Epithelial cell of proximal tubule (primary cell): ENCODE measurements around a stretch of chr5.

GRCh38 chr5:55969358-55969861 is 25.4 kb downstream of the IL6ST start:
- RAMPAGE, long total RNA: no peak
- RRBS: no CpG with 5 or more reads among the region's 1 CpG

- RAMPAGE, long total RNA: no peak
- RRBS: 12% methylated on average over 5 of the region's 57 CpGs
Measured at GRCh38 chr5:55995088-55995917, 540 bp upstream of the IL6ST start.

- RAMPAGE, long total RNA: no peak
- RRBS: no CpG with 5 or more reads among the region's 1 CpG
Measured at GRCh38 chr5:56052986-56053260, 58.2 kb upstream of the IL6ST start.

DNA sequence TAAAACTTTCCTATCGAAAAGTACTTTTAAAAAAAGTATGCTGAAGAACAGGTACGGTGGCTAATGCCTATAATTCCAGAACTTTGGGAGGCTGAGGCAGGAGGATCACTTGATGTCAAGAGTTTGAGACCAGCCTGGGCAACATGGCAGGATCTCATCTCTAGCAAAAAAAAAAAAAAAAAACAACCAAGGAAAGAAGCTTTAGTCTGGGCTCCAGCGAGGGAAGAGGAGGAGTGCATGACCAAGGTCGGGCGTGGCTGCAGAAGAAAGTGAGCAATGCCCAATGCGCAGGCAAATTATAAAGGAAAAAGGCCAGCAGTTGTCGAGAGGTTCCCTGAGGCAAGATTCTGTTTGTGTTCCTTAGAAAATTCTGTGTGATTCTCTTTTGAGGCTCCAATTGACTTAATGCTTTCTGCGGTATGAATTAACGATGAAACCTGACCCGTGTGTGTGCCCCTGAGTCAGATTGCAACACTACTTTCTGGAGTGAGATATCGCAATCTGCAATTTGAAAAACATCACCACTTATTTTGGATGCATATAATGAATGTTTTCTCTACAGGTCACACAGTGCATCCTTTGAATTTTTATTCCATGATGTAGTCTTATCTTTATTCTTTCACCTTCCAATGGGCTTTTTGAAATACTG is 117.7 kb upstream of the IL6ST start:
- RAMPAGE, long total RNA: no peak
- RRBS: no CpG with 5 or more reads among the region's 11 CpGs

- RAMPAGE, long total RNA: no peak
- RRBS: no CpG with 5 or more reads among the region's 5 CpGs
Measured at GRCh38 chr5:56272171-56272664, 39.1 kb upstream of the ANKRD55 start.

DNA sequence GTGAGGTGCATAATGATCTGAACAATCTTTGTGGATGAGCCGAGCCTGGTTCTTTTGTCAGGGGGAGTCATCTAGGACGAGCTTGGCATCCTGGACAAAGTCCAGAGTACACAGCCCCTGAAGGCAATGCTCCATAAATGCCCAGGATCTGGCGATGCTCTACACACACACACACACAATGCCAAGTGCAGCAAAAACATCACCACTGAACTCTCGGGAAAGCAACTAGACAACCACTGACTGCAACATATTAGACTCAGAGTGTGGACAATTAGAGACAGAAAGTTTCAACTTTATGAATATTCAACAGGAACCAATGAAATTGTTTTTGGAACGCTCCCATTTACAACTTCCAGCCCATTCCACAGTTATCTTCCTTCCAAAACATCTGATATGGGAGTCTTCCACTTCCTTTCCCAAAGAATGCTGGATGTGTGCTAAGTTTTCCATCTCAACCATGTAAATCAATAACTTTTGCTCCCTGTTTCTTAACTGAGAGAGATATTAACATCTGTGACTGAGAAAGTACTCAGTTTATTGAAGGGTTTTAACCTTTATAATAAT is 227.6 kb upstream of the ANKRD55 start:
- RAMPAGE, long total RNA: no peak
- RRBS: no CpG with 5 or more reads among the region's 5 CpGs

- RAMPAGE, long total RNA: no peak
- RRBS: no CpG with 5 or more reads among the region's 8 CpGs
Measured at GRCh38 chr5:56465345-56465895, 232.3 kb upstream of the ANKRD55 start.

GRCh38 chr5:56669503-56669966 is 145.8 kb upstream of the MAP3K1 start:
- RAMPAGE, long total RNA: no peak
- RRBS: no CpG with 5 or more reads among the region's 5 CpGs

DNA sequence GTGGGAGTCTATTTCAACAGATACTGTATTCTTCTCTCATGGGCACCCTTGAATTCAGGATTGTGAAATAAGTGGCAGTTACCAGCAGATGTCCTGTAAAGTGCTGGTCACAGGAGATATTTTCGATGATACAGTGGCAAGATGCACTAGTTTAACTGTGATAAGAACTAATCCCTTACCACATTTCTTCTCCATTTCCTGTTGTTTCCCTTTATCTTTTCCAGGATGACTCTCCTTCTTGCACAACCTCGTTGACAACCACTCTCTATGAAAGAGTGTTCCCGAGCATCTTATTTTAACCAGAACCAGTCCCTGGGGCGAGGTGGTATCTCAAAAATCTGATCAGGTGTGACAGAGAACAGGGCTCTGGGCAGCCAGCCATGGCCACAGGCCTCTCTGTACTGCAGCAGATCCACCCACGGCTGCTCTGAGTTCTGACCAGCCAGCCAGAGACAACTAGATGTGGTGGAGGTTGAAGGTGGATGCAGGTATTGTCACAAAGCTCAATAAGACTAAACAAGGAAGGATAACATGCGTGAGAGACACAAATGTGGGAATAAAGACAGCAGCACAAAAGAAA is 51.3 kb upstream of the MAP3K1 start:
- RAMPAGE, long total RNA: no peak
- RRBS: no CpG with 5 or more reads among the region's 6 CpGs

GRCh38 chr5:56909688-56910149 is 323 bp downstream of the SETD9 start:
- RAMPAGE, long total RNA: no peak
- RRBS: no CpG with 5 or more reads among the region's 42 CpGs

DNA sequence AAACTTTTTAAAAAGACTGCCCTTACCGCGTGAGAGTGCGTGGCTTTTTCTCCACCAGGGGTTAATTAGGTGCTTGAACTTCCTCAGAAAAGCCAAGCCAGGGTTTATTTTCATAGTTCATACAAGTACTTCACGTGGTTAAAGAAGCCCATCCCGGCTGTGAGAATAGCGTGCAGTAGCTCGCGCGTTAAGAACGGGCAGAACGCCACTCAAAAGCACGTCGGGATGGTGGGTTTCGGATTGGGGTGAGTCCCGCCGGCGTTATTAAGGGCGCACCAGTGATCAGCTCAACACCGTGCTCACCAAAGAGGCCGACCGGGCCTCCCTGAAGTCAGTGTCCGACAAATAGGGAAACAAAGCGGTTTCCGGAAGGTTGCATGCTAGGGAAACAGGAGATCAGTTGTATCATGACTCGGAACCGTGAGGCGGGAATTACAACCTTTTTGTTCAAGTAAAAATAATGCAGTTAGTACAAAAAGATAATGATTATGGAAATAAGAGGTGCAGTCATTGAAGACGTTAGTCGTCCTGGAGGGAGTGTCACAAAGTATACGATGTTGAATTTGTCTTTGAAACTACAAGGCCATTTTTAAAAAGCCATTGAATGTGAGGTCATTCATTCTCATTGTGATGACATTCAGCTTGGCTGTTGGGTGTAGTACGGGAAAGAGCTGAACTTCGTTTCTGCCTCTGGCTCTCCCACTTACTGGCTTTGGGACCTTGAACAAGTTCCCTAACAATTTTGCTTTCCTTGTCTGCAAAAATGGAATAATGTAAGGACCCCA is 946 bp downstream of the SETD9 start:
- RAMPAGE, long total RNA: no peak
- RRBS: 2% methylated on average over 16 of the region's 32 CpGs

- RAMPAGE, long total RNA: no peak
- RRBS: no CpG with 5 or more reads among the region's 3 CpGs
Measured at GRCh38 chr5:56917299-56917881, 8.0 kb downstream of the SETD9 start.

DNA sequence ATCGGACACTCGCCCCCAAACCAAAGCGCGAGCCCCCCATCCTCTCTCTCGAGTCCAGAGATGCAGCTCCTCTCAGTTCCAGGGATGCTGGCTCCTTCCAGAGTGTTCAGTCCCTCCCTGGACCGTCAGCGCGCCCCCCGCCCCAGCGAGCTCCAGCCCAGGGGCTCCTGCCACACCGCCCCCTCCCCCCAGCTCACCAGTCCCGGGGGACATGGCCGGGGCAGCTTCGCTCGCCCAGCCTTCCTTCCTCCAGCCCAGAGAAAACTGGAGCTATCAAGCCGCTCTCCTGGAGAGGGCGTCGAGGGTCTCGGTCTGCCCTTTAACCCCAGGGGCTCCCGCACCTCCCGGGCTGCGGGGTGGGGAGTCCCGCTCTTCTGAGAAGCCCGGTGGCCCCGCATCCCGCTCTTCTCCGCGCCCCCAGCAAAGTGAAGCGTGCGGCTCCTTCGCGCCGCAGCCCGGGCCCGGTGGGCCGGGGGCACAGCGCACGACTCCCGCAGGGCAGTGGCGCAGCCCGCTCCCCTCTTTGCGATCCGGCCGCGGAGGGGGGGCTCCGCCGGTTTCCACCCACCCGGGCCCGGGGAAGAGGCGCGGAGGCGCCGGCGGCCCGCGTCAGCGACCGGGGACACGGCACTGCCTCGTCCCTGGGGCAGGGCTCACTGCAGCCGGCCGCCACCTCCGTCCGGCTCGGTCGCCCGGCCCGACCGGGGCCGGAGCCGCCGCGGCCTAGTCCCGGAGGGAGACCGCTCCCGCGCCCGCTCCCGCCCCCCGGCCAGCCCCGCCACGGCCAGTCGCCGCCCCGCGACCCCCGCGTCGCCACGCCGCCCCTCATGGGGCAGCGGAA is 544 bp downstream of the MIER3 start:
- RAMPAGE, long total RNA: no peak
- RRBS: 1% methylated on average over 39 of the region's 92 CpGs

DNA sequence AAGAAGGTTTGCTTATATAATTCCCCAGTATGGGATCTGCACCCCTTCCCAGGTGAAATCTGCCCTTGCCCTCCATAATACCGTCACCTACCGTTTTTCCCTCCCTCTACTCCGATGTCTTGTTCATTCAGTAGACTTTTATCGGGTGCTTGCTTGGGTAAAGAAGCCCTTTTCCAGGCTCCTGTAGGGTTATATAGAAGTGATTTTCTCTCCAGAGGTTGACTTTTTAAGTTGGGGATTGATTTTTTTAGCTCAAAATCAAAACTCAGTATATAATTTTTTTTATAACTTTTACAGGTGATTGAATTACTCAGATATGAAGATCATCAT is 1.3 kb downstream of the GPBP1 start:
- RAMPAGE, long total RNA: no peak
- RRBS: no CpG with 5 or more reads among the region's 4 CpGs

- RAMPAGE, long total RNA: no peak
- RRBS: no CpG with 5 or more reads among the region's 4 CpGs
Measured at GRCh38 chr5:57906743-57907051, 424.1 kb upstream of the ACTBL2 start.

- RAMPAGE, long total RNA: no peak
- RRBS: no CpG with 5 or more reads among the region's 8 CpGs
Measured at GRCh38 chr5:58156302-58156871, 303.5 kb downstream of the PLK2 start.

DNA sequence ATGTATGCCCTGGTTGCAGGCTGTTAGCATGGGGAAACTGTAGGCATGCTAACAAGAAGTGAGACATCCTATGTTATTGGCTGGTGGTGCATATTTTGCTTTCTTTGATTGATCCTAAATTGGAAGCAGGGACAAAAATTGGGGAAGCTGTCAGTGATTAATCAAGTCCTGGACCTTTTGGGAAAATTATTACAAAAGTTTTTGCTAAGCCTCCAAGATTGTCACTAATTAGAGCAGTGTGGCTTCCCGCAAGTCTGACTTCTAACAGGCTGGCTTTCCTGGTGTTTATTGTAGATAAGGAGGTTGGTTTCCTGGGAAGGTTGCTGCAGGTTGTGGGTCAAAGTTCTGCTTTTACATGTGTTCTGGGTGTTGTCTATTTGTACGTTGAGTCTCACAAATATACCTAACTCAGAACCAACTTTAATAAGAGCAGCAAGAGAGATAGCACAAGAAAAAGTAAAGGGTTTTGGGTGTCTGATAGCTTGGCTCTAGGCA is 46.8 kb downstream of the RAB3C start:
- RAMPAGE, long total RNA: no peak
- RRBS: no CpG with 5 or more reads among the region's 2 CpGs

GRCh38 chr5:58936786-58937870 is 354.3 kb downstream of the RAB3C start:
- RAMPAGE, long total RNA: no peak
- RRBS: no CpG with 5 or more reads among the region's 29 CpGs

DNA sequence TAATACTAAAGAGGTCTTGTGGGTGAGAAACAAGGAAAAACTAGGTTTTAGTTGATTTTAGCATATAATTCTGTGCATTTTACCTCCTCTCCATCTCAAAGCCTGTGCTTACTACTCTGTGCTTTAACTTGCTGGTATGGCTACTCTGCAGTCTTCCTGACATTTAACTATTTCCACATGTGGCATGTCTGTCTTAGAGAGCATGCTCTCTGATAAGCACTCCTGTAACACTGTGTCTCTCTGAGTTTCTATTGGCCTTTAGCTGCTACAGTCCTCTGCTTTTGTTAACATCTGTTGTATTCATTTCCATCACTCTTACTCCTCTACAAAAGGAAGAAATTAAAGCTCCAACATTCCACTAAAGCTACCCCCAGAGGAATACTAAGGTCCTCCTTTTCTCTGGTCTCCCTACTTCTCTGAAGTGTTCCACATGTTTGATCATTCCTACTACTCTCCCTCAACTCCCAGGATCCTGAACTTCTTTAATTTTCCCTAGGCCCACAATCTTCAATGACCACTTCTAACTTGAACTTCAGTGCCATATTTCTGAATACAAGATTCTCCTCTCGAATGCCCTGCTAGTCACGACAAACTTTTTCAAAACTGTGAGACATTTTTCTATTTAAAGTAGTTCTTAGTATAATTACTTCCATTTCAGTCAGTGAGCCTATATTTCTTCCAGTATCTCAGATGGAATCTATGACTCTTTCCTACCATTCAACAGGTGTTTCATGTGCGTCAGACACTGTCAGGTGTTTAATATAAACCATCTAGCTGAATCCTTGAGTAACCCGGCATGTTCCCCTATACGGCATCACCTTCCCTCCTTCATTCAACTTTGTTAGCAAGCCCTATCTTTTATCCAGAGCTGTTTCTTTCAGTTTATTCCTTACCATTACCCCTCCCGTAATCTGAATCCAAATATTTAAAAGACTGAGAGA is 418.6 kb downstream of the RAB3C start:
- RAMPAGE, long total RNA: no peak
- RRBS: no CpG with 5 or more reads among the region's 6 CpGs

GRCh38 chr5:59016186-59016454 is 433.2 kb downstream of the RAB3C start:
- RAMPAGE, long total RNA: no peak
- RRBS: no CpG with 5 or more reads among the region's 3 CpGs